Fibroblast of villous mesenchyme (primary cell): ENCODE measurements around the gene TPTE2.

- CAGE, long polyA plus RNA = no peak
Observed at GRCh38 chr13:18194994-18195809, 986.4 kb downstream of the TUBA3C start.

DNA sequence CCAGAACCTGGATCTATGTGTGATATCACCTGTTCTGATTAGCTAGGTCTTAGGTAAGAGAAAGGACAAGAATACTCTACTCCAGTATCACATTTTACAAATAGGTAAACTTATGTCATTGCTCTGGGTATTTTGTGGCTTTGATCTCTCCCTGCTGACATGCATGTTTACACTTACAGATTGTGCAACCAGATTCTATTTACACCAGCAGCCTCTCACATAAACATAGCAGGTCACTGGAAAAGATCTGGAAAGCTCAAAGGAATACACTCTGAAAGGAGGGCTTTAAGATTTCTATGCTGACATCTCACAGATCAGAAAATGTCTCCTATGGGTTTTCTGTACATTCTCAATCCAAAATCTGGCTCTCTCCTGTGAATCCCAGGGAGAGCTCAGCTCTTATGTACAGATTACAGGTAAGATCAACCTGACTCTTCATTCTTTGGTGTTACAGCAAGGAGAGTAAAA, 691.7 kb downstream of the TUBA3C start:
- CAGE, long polyA plus RNA = no peak

GRCh38 chr13:18628220-18628744, 553.3 kb downstream of the TUBA3C start:
- CAGE, long polyA plus RNA = no peak

DNA sequence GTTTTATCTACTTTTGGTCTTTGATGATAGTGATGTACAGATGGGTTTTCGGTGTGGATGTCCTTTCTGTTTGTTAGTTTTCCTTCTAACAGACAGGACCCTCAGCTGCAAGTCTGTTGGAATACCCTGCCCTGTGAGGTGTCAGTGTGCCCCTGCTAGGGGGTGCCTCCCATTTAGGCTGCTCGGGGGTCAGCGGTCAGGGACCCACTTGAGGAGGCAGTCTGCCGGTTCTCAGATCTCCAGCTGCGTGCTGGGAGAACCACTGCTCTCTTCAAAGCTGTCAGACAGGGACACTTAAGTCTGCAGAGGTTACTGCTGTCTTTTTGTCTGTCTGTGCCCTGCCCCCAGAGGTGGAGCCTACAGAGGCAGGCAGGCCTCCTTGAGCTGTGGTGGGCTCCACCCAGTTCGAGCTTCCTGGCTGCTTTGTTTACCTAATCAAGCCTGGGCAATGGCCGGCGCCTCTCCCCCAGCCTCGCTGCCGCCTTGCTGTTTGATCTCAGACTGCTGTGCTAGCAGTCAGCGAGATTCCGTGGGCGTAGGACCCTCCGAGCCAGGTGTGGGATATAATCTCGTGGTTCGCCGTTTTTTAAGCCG, 72.7 kb downstream of the TUBA3C start:
- CAGE, long polyA plus RNA = no peak

GRCh38 chr13:19118450-19118772, 63.2 kb downstream of the TUBA3C start:
- CAGE, long polyA plus RNA = no peak

- CAGE, long polyA plus RNA = no peak
Observed at GRCh38 chr13:19561264-19561875, at the start of gene TPTE2. Gene TPTE2, minus strand, starts transcription at chr13:19561532.

DNA sequence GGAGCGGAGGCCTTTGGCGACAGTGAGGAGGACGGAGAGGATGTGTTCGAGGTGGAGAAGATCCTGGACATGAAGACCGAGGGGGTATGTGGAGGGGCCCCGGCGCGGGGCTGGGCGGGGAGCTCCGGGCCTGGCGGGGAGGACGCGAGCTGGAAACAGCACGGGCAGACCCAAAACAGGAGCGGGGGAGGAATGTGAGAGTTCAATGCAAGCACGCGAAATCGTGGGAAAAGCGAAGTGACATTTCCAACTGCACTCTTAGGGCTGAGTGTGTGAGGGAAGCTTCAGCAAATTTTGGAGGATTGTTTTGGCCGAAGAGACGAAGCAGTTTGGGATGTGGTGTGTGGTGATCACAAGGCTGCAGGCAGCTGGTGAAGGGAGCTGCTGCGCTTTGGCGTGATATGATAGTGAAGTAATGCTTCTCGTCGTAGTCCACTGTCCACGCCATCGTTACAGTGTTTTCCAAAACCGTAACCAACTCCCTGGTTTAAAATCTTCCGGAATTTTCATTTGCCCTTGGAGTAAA, 482 bp downstream of the MPHOSPH8 start:
- CAGE, long polyA plus RNA = no peak

GRCh38 chr13:19684717-19685560, 51.5 kb downstream of the MPHOSPH8 start:
- CAGE, long polyA plus RNA = no peak

GRCh38 chr13:19687252-19688165, 54.0 kb downstream of the MPHOSPH8 start:
- CAGE, long polyA plus RNA = no peak

DNA sequence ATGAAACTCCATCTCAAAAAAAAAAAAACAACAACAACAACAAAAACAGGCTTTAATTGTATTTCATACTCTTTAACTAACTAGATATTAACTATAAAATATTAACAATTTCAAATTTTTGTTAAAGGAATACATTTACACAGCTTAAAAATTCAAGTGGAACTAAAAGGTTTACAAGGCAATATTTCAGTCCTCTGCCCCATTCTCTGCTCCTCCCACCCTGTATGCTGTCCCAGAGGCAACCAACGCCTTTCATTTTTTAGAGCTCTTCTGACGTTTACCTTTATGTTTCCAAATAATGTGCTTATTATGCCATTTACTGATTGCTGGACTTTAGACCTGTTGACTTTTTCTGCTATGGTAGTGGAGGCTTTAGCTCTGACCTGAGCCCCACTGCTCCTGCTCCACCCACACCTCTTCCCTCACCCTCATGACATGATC, 31.1 kb upstream of the GJB6 start:
- CAGE, long polyA plus RNA = no peak

- CAGE, long polyA plus RNA = no peak
Observed at GRCh38 chr13:20475642-20476281, 49.9 kb downstream of the CRYL1 start.

- CAGE, long polyA plus RNA = no peak
Observed at GRCh38 chr13:20945944-20946516, 43.5 kb upstream of the XPO4 start.

DNA sequence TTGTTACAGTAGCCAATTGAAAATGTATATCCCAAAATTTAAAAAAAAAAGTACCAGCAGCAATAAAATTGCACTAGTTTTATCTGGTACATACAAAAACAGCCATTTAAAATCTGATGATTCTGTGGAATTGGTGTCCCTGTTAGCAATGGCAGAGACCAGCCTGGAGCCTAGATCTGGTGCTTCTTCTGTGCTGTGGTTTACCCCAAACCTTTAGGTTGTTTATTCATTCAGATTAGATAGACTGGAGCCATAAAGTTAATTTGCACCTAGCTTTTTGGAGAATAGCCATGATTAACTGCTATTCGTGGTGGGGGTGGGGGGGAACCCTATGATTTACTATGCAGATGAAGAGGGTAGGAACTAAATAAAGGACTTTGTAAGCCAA, 8.5 kb downstream of the SAP18 start:
- CAGE, long polyA plus RNA = no peak

DNA sequence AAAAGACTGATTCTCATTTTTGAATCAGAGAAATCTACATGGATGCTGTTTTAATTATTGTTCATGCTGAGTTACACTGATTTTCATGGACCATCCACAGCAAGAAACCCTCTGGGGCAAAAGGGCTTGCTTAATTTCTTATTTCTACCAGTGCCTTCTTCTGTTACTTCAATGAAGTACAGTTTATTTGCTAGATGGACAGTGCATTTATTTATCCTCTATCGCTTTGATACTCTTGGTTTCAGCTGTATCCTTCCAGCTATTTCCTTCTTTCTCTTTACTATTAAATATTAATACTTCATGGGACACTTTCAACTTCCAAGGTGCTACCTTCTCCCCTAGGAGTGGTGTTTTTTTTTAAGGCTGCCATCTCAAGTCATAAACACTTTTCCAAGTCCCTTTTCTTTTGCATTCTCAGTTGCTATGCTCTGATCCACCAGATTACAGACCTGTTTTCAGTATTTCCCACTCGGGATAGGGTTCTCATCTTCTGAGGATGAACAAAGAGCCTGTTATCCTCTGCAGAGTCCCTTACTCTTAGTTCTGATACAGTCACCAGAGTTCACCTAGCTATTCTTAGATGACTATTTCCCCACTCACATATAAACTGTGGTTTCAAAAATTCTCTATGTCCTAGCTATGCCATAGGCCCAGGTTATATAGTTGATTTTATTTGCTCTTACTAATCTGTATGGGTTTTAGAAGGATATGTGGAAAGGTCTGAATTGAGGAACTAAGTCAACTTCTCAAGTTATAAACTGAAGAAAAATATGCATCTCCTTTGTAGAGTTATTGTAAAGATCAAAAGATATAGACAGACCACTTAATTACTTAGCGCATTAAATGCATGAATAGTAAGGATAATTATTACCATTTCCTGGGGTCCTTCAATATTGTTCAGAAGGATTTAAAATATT, 16.0 kb downstream of the ZDHHC20 start:
- CAGE, long polyA plus RNA = no peak

DNA sequence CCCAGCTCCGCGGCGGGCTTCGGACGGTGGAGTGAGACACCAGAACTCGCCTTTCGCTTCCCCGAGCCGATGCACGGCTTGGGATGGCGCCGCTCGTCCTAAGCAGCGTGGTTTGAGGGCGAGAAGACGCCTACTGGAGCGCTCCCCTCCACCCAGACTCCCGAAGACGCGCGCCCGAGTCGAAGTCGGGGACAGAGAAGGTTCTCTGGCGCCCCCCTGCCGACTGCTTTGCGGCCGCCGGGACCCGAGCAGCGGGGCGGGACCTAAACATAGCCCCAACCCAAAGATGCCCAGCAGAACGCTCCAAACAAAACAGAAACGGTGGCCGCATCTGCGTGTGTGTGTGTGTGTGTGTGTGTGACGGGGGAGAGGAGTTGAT, 671 bp upstream of the FGF9 start:
- CAGE, long polyA plus RNA = no peak

GRCh38 chr13:22925740-22926855, 254.7 kb upstream of the SGCG start:
- CAGE, long polyA plus RNA = no peak

- CAGE, long polyA plus RNA = no peak
Observed at GRCh38 chr13:23427123-23427986, 6.1 kb downstream of the SACS start.

GRCh38 chr13:23431261-23431545, 2.3 kb downstream of the SACS start:
- CAGE, long polyA plus RNA = no peak

DNA sequence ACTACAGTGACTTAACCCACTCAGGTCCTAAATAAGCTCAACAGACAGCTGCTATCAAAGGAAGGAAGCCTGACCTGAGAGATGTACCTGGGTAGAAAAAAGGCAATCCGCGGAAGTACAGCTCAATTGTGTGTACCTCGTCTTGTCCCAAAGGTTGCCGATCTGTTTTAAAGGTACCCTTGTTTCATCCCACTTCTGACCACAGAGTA, 77.6 kb upstream of the MIPEP start:
- CAGE, long polyA plus RNA = no peak

- CAGE, long polyA plus RNA = no peak
Observed at GRCh38 chr13:24074860-24075350, 85.6 kb upstream of the SPATA13 start.